Measurements from ENCODE around the genes GPR61, GSTM1, GSTM5 and LAMTOR5.

- PRO-cap, 2 experiments: no peak in any of the 2 experiments
- RAMPAGE, long total RNA, 4 experiments: no peak in any of the 4 experiments
Measured at GRCh38 chr1:109347285-109348200, 40.7 kb upstream of the MYBPHL start.

- PRO-cap, 2 experiments: no peak in any of the 2 experiments
- RAMPAGE, long total RNA, 4 experiments: no peak in any of the 4 experiments
Measured at GRCh38 chr1:109377276-109377908, 20.3 kb downstream of the SORT1 start.

DNA sequence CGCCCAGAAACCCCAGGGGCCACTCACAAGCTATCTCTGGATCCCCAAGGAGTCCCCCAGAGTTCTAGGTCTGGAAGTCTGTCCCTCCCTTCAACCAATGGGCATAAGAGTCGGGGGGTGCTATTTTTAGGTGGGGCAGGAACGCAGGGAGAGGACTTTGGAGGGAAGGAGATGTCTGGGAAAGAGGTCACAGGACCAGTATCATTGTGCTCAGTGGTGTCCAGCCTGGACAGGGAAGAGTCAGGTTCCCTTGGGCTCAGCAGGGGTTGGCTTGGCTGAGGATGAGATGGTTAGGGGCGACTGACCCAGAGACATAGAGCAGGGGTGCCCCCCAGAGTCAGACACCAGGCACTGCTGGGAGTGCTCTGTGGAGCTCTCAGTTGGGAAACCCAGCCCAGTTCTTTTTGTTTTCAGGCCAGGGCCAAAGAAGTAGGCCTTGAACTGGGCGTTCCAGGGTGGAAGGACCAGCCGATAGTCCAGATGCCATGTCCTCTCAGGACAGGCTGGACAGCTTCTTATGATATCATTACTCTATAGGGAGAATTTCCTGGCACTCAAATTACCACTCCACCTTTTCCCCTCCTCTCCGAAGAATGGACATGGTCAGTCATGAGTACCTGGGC is 6.9 kb upstream of the GPR61 start:
- PRO-cap, 2 experiments: no peak in any of the 2 experiments
- RAMPAGE, long total RNA, 4 experiments: no peak in any of the 4 experiments

- PRO-cap, 2 experiments: no peak in any of the 2 experiments
- RAMPAGE, long total RNA, 4 experiments: no peak in any of the 4 experiments
Measured at GRCh38 chr1:109539579-109540025, at the start of gene GPR61. GPR61 (plus strand) TSS chr1:109539872.

- PRO-cap, 2 experiments: no peak in any of the 2 experiments
- RAMPAGE, long total RNA, 4 experiments: no peak in any of the 4 experiments
Measured at GRCh38 chr1:109617224-109617963, 2.0 kb downstream of the GNAT2 start.

DNA sequence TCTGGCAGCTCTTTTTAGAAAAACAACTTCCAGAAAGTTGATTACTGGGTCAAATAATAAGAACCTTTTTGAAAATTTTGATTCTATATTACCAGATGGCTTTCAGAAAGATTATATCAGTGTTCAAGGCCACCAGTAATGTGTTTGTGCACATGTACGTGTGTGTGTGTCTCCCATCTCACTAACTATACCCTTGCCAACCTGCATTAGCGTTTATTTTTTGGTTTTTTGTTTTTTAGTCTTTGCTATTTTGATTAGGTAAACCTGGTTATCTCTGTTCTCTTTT is 1.0 kb downstream of the GNAT2 start:
- PRO-cap, 2 experiments: no peak in any of the 2 experiments
- RAMPAGE, long total RNA, 4 experiments: no peak in any of the 4 experiments

- PRO-cap, 2 experiments: peak in 2 of 2 experiments; most common plus-strand start chr1:109687840 (in 1); most common minus-strand start chr1:109687673 (in 1)
- RAMPAGE, long total RNA, 4 experiments: start-site peak on the plus strand in 1 of 4 experiments, at chr1:109687840-109687847 at its widest, 157 reads per replicate
Measured at GRCh38 chr1:109687504-109688168, at the start of gene GSTM1. GSTM1 (plus strand) TSS chr1:109687817.

- PRO-cap, 2 experiments: no peak in any of the 2 experiments
- RAMPAGE, long total RNA, 4 experiments: start-site peak on the plus strand in 2 of 4 experiments, at chr1:109712242-109712550 at its widest, 10 to 36 reads per replicate
Measured at GRCh38 chr1:109711919-109712904, at the start of gene GSTM5. GSTM5 (plus strand) TSS chr1:109712251.

DNA sequence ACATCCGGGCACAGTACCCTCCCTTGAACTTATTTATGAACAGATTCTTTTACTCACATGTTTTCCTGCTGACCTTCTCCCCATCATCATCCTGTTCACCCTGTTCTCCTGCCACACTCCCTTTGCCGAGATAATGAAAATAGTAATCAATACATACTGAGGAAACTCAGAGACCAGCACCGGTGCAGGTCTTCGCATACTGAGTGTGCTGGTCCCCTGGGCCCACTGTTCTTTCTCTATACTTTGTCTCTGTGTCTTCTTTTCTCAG is 3.5 kb upstream of the EPS8L3 start:
- PRO-cap, 2 experiments: no peak in any of the 2 experiments
- RAMPAGE, long total RNA, 4 experiments: no peak in any of the 4 experiments

GRCh38 chr1:109823246-109824169 is 59.8 kb upstream of the EPS8L3 start:
- PRO-cap, 2 experiments: no peak in any of the 2 experiments
- RAMPAGE, long total RNA, 4 experiments: no peak in any of the 4 experiments

- PRO-cap, 2 experiments: no peak in any of the 2 experiments
- RAMPAGE, long total RNA, 4 experiments: no peak in any of the 4 experiments
Measured at GRCh38 chr1:109886853-109887301, 23.8 kb upstream of the CSF1 start.

DNA sequence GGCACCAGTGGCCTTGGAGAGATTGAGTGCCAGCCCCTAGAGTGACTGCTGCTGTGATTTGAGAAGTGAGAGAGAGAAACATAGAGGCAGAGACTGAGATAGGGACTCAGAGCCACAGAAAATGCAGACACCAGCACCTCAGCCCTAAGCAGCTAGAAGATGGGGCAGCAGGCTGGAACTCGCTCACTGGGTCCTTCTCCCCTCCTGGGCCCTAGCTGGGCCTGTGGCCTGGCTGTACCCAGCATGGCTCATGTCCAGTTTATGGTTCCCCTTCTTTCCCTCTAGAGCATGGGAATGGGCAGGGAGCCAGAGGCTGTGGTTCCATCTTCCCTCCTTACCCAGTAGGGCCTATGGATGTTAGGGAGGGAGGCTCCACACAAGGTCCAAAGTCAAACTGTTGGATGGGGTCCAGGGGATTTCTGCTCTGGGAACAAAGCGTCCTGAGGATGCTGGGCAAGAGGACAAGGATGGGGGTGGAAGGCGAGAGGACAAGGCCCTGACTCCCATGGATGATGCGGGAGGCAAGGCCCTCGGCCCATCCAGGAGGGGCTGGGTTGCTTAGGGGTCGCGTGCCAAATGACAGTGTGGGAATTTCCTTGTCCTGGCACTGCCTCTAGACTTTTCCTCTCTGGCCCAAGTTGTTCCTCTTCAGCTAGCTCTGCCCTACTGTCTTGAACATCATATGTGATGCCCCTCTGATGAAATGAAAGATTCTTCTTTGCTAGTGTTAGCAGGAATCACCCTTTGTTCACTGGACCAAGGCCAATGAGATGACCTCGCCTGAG is 17.2 kb downstream of the CSF1 start:
- PRO-cap, 2 experiments: peak in 1 of 2 experiments; most common plus-strand start position 464 of the sequence (in 1); most common minus-strand start position 385 of the sequence (in 1)
- RAMPAGE, long total RNA, 4 experiments: no peak in any of the 4 experiments

DNA sequence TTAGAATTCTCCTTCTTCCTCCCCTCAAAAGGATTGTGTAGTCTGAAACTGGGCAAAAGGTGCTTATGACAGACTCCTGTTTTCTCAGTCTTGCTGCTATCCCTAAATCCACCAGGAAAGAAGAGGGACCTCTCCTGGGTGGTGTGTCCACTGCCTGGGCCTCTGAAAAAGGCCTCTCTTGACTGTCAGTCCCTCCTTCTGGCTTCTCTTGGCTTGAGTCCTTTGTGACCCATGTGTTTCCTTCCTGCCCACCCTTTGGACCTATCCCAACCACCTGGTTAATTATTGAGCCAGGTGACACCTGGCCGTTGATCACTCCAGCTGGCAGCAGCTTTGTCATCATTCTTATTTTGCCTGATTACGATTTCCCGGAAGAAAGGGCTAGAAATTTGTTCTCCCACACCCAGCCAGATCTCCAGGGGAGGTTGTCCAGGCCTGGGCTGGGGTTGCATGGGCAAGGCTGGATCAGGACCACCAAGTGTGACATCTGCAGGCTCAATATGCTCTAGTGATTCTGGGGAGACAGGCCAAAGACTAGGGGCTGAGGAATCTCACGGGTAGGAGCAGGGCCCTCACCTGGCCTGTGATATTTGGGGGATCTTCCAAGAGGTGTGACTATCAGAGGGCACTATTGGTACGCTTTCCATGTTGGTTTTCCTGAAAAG is 24.8 kb downstream of the CSF1 start:
- PRO-cap, 2 experiments: no peak in any of the 2 experiments
- RAMPAGE, long total RNA, 4 experiments: no peak in any of the 4 experiments

GRCh38 chr1:109977145-109977343 is 7.5 kb upstream of the AHCYL1 start:
- PRO-cap, 2 experiments: no peak in any of the 2 experiments
- RAMPAGE, long total RNA, 4 experiments: no peak in any of the 4 experiments

DNA sequence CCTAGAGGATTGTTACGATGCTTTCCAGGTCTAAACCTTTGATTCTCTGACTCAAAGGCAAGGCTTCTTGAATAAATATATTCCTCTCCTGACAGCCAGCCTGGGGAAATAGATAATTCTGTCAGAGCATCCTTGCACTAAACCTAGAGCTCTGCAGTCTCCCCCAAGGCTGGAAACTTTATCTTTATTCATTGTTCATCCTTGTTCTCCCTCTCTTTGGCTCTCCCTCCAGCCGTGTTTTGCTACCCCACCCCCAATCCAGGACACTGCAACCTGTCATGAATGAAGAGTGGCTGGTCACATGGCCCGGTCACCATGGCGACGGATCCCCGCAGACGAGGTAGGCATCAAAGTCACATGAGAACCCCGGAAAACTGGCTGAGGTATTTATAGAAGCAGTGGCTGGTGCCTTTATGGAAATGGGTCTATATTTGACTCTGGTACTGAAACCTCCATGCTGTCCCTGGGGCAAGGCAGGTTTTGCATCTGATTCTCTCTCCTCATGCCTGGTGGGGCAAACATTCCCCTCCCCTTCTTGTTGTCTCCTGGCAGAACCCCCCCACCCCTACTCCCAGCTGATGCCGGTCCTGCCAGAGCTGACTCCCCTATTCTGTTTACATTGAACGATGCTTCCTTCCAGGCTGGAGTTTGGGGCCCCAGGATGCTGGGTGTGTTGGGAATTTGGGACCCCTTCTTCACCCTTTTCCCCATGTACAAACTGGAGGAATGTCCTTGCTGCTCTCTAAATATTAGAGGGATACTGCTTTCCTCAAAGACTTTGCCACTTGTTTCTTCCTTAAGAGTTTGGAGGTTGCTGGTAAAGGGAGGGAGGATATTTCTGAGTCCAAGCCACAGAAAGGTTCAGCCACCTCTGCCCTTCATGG is 13.3 kb upstream of the SLC6A17 start:
- PRO-cap, 2 experiments: no peak in any of the 2 experiments
- RAMPAGE, long total RNA, 4 experiments: no peak in any of the 4 experiments

DNA sequence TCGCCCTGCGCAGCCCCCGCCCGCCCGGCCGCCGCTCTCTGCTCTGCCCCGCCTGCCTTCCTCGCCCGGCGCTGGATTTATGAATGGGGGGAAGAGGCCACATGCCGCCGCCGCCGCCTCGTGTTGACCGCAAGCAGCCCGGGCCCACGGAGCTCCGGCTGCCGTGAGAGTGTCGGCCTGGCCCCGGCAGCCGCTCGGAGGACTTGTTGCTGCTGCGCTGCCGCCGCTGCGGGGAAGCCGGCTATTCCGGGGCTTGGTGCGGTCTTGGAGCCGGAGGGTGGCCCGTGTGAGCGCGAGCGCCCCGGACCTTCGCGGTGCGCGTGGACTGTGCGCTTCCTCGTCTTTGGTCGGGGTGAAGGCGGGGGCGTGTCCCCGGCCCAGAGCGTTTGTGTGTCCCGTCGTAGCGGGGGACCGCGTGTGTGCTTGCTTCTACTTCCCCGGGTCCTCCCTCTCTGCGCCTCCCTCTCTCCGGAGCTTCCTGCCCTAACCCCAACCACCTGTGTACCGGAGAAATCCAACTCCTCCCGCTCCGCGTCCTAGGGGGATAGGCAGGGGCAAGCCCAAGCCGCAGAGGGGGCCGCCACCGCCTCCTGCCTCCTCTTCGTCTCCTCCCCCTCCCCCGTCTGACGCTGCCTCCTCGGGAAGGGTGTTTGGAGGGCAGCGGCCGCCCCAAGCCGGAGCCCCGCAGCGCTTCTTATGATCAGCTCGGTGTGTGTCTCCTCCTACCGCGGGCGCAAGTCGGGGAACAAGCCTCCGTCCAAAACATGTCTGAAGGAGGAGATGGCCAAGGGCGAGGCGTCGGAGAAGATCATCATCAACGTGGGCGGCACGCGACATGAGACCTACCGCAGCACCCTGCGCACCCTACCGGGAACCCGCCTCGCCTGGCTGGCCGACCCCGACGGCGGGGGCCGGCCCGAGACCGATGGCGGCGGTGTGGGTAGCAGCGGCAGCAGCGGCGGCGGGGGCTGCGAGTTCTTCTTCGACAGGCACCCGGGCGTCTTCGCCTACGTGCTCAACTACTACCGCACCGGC is 1.0 kb downstream of the KCNC4 start:
- PRO-cap, 2 experiments: peak in 2 of 2 experiments; most common minus-strand start position 625 of the sequence (in 2)
- RAMPAGE, long total RNA, 4 experiments: no peak in any of the 4 experiments

- PRO-cap, 2 experiments: no peak in any of the 2 experiments
- RAMPAGE, long total RNA, 4 experiments: no peak in any of the 4 experiments
Measured at GRCh38 chr1:110330096-110330623, 9.0 kb upstream of the RBM15 start.

- PRO-cap, 2 experiments: no peak in any of the 2 experiments
- RAMPAGE, long total RNA, 4 experiments: no peak in any of the 4 experiments
Measured at GRCh38 chr1:110383338-110384194, 7.3 kb downstream of the SLC16A4 start.

GRCh38 chr1:110395862-110396381 is 5.1 kb upstream of the SLC16A4 start:
- PRO-cap, 2 experiments: no peak in any of the 2 experiments
- RAMPAGE, long total RNA, 4 experiments: no peak in any of the 4 experiments

DNA sequence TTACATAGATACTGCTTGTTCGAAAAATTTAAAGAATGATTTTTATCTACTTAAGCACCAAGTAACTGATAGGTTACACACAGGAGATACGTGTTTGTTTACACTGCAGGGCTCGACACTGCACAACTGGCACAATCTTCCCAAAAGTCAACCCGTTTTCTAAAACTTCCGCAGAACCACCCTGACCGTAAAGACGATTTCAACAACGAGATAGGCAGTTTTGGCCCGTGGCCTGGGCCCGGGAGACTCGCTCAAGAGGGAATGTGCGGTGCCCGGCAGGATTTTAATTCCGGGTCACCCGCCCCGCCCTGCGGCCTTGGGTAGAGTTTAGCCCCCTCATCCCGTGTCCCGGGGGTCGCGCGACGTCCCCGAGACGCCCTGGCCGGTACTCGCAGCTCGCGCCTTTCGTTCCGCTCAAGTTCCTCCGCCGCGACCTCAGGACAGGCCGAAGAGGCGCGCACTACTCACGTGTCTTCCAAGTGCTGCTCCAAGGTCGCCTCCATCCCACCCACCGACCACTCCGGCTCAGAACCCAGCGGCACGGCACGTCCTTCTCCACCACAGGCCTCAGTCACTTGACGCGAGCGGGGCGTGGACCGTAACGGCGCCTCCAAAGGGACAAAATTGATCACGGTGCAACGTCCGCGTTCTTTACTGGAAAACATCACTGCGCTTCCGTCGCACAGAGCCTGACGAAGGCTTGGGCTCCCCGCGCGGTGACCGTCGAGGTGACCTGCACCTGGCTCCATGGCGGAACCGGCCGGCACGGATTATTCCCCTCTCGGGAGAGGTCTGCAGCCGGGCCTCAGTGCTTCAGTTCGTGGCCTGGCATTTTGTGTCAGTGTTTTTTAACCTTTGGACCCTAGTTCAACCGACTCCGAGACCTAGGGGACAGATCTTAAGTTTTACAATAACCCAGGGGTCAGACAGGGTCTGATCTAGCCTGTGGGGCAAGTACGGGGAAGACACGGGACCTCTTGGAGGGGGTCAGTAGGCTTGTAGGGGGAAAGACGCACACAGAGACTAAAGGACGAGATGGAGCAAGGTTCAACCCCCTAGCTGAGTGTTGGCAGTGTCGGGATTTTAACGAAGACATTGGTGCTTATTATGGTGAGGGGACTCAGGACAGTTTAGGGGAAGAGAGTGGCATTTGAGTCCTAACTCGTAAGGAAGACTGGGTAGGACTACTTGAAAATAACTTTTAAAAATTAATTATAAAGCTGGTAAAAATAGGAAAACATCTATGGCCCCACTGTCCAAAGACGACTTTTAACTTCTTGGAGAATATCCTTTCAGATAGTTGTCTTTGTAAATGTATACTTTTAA is at the start of gene LAMTOR5:
LAMTOR5 (minus strand) TSS at position 577 of the 1,326 bp plus-strand sequence.
- PRO-cap, 2 experiments: peak in 2 of 2 experiments; most common plus-strand start position 701 of the sequence (in 1); most common minus-strand start position 577 of the sequence (in 2)
- RAMPAGE, long total RNA, 4 experiments: start-site peak on the plus strand in 2 of 4 experiments, centred at positions 541 to 703 of the sequence, 28 to 38 reads per replicate; start-site peak on the minus strand in 4 of 4 experiments, centred at positions 551 to 556 of the sequence, 144 to 1,278 reads per replicate

Data from upper lobe of left lung (tissue), 5 donors.